GM12891 (cell line): ENCODE measurements around a stretch of chr17.

DNA sequence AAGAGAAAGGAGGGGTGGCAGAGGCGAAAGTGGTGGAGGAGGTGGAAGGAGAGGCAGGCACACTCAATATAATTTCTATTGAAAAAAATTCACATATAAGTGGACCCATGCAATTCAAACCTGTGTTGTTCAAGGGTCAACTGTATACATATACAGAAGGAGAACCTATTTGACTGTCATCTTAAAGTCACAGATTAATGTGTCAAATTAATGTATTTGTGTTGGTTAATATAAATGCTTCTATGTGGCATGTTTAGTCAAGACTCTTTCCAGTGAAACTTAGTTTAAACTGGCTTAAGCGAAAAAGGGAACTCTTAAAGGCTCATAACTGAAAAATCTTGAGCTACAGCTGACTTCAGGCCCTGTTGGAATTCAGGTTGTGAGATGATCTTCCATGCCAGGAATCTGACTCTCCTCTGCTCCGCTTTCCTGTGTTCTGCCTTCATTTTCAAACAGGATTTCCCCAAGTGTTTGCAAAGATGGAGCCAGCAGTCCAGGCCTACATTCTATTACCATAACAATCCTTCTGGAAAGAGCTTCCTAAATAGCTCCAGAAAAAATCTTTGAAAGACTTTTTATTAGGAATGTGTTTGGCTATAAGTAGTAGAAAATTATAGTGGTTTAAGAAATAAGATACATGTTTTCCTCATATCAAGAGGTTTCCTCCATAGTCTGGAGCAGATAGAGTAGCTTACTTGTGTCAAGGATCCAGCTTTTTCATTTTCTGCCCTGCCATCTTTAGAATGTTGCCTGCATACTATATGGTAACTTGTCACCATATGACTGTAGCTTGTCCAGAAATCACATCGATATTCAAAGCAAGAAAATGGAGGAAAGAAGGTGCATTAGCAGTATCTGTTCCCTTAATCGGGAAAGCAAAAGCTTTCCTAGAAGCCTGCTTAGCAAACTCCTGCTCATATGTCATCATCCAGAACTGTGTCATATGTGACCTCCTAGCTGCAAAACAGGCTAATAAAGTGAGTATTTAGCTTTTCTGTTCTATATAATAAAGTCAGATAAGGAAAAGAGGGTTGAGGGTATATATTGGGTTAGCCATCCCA, 135.0 kb downstream of the NLK start:
- RRBS: no CpG with 5 or more reads among the region's 5 CpGs

DNA sequence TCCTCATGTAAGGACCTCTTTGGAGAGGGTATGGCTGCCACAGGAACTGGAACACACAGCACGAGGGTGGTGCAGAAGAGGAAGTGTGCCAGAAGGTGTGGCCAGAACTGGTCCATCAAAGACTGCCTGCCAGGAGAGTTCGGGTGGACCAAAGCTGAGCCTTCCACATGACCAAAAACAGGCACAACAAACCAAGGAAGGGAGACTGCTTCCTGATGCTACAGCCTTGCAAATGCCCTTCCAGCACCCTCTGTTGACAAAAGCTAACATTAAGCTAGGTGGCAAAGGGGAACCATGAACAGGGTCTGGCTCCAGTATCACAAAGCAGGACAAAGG, 125.8 kb upstream of the TMEM97 start:
- RRBS: no CpG with 5 or more reads among the region's 2 CpGs

DNA sequence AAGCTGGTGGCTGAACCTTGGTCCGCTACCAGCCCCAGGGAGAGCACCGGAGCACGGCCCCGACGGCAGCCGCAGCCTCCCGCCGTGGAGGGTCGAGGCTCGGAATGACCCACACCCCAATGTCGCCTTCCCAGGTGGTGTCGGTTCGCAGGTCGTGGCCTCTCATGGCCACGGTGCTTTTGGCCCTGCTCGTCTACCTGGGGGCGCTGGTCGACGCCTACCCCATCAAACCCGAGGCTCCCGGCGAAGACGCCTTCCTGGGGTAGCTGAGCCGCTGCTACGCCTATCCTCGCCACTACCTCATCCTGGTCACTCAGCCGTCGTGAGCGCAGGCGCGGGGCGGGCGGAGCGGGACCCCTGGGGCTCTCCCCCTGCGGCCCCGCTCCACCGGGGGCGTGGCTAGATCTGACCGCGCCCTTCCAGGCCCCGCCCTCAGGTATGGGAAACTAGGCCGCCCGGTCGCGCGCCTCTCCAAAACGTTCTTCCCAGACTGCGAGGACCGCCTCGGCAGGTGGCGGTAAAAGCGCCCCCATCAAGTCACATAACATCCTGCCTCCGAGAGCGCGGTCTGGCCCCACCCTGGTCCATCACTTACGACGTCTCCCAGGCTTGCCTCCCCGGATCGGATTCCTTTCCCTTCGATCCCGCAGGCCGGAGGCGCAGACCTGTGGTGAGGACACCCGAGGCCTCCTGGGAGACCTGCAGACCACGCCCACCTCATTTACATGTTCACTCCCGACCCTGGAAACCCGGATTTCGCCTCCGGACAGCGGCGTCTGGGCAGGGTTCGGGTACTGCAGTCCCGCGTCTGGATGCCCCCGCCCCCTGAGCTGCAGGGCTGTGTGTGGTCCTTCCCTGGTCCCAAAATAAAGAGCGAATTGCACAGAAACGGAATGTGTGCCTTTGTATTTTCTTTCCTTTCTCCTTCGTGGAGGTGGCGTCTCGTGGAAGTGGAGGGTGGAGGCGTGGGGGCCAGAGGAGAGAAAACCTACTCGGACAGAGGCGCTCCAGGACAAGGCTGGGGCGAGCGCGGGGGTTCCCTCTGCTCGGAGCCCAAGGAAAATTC, 91.5 kb upstream of the TMEM97 start:
- RRBS: 22% methylated on average over 14 of the region's 87 CpGs

DNA sequence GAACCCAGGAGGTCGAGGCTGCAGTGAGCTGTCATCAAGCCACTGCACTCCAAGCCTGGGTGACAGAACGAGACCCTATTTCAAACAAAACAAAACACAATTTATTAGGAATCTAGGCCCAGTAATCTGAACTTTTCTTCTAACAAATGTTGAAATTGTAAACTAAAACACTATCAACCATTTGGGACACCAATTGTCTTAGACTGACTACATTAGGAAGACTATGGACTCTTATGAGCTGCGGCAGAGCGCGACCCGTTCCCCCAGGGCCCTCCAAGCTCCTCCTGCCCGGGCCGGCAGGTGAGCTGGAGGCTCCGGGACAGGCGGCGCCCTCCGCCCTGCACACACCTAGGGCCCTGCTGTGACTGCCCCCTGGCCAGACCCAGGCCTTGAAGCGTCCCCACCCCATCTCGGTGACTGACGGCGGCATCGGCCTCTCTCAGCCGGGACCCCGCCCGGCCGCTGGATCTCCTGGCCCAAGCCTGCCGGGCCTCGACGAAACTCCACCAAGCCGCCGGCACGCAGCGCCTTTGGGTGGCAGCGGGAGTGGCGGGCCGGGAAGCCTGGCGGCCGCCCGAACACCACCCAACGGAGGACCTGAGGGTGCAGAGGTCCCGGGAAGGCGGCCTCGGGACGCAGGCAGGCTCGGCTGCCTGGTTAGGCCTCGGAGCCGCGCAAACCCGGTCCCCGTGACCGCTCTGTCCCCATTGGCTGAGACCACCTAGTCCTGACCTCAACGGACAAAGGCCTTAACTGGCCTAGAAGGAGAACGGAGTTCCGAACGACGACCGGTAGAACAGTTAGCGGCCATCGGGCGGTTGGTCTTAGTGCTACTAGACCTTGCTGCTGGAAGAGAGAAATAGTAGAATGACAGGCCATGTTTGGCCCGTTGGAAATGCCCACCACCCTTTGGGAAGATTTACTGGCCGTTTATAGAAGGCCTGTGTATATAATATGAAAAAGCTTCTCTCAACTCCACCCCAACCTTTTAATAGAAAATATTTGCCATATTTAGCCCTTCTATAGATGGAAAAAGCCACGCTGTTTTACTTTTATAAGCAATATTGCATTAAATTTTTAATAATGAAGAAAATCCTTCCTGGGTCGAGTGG, 12.0 kb upstream of the TMEM97 start:
- RRBS: 82% methylated on average over 10 of the region's 59 CpGs

GRCh38 chr17:28532887-28533752, 19.3 kb downstream of the UNC119 start:
- RRBS: no CpG with 5 or more reads among the region's 18 CpGs

- RRBS: no CpG with 5 or more reads among the region's 10 CpGs
Observed at GRCh38 chr17:28551854-28552226, 584 bp downstream of the UNC119 start.

- RRBS: no CpG with 5 or more reads among the region's 8 CpGs
Observed at GRCh38 chr17:28575266-28575992, 1.3 kb downstream of the ALDOC start.

GRCh38 chr17:28612989-28614036, 672 bp downstream of the RSKR start:
- RRBS: no CpG with 5 or more reads among the region's 7 CpGs

GRCh38 chr17:28615756-28616949, 2.2 kb upstream of the RSKR start:
- RRBS: no CpG with 5 or more reads among the region's 12 CpGs

DNA sequence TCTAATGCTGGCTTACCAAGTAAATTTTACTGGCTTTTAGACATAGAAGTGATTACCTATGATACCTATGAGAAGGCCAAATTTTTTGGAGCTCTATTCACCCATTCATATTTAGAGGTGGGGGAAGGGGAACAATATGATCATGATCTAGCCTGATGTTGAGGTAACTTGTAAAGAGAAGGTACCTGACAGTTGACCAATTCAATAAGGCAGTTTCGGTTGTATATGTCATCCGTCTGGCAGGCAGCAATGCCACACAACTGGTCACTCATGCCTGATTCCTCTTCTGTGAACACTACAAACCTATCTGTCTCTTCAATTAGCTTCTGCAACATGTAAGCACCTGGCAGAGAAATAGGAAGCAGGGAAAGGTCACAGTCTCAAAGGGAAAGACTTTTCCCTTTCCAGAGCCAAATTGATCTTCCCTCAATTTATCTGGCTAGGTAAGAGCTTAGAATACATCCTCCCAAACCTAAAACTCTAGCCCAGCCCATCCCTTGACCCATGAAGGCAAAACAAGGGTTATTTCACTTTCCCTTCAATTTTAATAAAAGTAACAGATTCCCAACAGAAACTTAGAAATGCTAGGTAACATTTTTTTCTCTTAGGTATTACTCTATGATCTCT, 10.2 kb upstream of the RSKR start:
- RRBS: no CpG with 5 or more reads among the region's 2 CpGs

DNA sequence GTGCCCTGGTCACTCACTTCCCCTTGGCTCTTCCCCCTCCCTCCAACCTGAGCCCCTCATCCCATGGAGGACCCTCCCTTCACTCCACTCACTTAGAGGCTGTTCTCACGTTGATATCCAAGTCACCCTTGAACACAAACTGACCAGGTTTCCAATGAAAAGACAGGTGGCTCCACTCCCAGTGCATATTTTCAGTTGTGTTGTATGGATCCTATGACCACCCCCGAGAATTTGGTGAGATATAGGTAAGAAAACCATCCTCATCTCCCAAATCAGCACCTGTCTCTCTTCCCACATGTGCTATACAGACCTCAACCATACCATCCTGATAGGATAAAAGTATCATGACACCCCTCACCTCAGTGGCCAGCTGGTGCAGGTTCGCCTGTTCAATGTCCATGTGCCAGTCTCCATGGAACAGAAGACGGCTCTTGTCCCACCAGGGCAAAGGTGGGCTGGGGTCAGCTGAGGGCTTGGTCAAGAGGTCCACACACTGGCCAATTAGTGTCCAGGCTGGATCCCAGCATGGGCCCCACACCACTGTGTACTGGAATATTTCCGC, 11.7 kb downstream of the BLTP2 start:
- RRBS: no CpG with 5 or more reads among the region's 5 CpGs

- RRBS: no CpG with 5 or more reads among the region's 34 CpGs
Observed at GRCh38 chr17:28644327-28644966, 511 bp downstream of the BLTP2 start.

GRCh38 chr17:28676177-28676560, 14.2 kb downstream of the SUPT6H start:
- RRBS: no CpG with 5 or more reads among the region's 6 CpGs

- RRBS: no CpG with 5 or more reads among the region's 13 CpGs
Observed at GRCh38 chr17:28686477-28687294, 24.7 kb downstream of the SUPT6H start.

- RRBS: no CpG with 5 or more reads among the region's 3 CpGs
Observed at GRCh38 chr17:28695126-28695514, 16.6 kb downstream of the PROCA1 start.

DNA sequence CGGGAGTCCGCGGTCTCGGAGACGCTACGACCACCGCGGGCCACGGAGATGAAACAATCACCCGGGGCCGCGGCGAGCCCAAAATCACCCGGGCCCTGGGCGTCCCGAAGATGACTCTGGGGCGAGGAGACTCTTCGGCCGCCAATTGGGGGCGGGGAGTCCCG, 384 bp downstream of the RAB34 start:
- RRBS: 3% methylated on average over 6 of the region's 21 CpGs

GRCh38 chr17:28744746-28744857, 791 bp downstream of the TRAF4 start:
- RRBS: 0% methylated on average over 2 of the region's 3 CpGs

DNA sequence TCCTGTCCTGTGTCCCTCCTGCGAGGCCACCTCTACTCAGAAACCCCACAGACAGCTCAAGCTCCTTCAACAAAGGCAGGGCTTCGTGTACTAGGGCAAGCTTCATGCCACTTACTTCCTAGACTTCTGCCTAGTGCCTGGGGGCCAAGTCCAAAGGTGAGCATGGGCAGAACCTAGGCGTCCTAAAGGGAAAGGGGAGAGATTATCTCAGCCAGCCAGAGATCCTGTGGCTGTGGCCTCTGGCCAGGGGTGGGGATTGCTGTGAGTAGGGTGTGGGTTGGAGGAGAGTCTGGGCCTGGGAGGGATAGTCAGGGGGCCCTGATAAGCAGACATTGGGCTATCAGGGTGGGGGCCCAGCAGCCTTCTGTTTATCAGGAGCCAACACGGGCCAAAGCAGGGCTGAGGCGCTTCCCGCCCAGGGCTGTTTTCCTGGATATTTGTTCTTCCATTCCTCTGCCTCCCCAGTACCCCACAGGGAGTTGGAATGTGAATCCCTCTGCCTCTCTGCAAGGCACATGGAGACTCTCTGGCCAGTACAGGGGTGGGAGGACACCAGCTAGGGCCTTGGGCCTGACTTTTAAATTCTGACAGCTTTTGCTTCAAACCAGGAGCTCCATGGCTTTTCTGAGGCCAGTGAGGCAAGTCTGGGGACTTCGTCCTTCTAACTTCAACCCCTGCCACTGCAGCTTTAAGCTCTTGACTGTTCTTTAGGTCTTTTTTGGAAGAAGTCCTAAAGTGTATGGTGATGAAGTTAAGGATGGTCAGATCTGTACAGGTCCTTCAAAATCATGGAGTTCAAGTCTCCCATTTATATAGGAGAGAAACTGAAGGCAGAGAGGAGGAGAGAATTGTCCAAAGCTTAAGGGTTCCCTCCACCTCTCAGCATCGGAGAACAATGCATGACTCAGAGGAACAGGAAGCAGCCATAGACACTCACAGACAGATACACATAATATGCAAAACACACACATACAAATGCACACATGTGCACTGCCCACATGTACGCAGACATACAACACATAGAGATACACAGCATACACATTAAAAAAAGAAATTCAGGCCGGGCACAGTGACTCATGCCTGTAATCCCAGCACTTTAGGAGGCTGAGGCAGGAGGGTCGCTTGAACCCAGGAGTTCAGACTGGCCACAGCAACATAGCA, 10.7 kb downstream of the ERAL1 start:
- RRBS: no CpG with 5 or more reads among the region's 11 CpGs

DNA sequence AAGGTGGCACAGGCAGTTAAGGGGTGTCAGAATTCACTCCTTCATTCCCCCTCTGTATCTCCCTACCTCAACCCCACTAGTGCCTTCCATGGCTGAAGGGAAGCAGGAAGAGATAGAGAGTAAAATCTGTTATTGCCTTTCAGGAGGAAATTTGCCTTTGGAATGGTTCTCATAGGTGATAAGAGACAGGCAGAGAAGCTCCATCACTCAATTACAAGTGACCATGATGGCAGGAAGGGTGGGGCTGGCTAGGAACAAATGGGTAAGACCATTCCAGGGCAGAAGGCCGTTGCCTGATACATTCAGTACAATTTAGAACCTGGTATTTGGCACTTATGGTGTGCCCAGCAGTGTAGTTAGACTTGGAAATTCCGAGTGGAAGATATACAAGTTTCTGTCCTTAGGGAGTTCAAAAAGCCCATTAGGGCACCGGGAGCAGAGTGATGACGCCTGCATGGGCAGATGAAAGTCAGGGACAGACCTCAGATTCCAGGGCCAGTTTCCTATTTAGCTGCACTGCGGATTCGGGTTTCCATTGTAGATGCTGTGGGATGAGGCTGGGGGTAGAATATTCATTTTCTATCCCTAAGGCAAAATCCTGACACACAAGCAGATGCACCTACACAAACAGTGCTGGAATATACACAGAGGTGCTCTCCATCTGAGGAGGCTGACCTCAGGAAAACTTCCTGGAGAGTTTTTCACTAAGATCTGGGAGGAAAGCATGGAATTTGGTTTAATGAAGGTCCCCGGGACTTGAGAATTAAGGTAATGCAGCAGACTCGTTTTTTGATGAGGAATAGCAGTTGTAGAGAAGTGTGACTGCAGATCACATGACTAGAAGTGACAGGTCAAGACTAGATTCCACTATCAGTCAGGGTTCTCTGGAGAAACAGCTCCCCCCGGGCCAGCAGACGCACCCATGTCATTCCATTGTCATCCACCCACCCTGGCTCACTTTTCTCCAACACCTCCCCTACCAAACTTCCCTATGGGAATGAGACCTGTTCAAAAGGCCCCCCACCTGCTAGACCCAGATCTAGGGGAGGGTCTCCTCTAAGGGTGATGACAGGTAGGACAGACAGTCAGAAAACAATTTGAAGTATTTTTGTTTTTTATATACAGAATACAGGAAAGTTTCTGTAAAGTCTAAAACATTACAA, 1.7 kb upstream of the DHRS13 start:
- RRBS: no CpG with 5 or more reads among the region's 10 CpGs

GRCh38 chr17:28906142-28906682, 3.3 kb upstream of the DHRS13 start:
- RRBS: no CpG with 5 or more reads among the region's 14 CpGs